LNCaP clone FGC (cell line): ENCODE results near the gene FRG1.

DNA sequence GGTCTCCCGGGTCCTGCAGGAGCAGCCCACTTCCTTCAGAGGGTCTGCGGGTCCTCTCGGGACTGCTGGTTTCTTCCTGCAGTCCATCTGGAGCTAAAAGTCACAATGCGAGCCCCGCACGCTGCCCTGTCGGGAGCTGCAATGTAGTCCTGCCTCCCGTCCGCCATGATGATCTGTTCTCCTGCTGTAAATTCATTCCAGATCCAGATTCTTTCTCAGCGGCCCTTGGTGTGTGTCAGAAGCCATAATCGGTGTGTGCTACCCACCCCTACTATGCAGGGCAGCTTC, 323.1 kb upstream of the ZFP42 start:
- RRBS, 2 experiments, result no CpG with 5 or more reads among the region's 11 CpGs

DNA sequence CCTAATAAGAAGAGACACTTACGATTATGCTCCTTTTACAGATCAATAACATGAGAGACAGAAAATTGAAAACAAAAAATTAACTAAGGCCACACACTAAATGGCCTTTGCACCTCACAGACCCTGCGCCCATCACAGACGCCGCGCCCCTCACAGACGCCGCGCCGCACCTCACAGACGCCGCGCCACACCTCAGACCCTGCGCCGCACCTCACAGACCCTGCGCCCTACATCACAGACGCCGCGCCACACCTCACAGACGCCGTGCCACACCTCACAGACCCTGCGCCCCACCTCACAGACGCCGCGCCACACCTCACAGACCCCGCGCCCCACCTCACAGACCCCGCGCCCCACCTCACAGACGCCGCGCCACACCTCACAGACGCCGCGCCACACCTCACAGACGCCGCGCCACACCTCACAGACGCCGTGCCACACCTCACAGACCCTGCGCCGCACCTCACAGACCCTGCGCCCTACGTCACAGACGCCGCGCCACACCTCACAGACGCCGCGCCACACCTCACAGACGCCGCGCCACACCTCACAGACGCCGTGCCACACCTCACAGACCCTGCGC, 657.3 kb downstream of the TRIML1 start:
- RRBS, 2 experiments, result no CpG with 5 or more reads among the region's 55 CpGs

- RRBS, 2 experiments, result no CpG with 5 or more reads among the region's 5 CpGs
Observed at GRCh38 chr4:188959561-188959856, 820.3 kb downstream of the TRIML1 start.

DNA sequence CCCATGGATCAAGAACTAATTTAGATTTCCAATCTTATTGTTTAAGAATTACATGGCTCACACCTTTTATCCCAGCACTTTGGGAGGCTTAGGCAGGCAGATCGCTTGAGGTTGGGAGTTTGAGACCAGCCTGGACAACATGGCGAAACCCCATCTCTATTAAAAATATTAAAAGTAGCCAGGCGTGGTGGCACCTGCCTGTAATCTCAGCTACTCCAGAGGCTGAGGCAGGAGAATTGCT, 865.2 kb downstream of the TRIML1 start:
- RRBS, 2 experiments, result no CpG with 5 or more reads among the region's 3 CpGs

GRCh38 chr4:189739169-189739533, 201.5 kb upstream of the FRG1 start:
- RRBS, 2 experiments, result no CpG with 5 or more reads among the region's 1 CpG

GRCh38 chr4:189829744-189830089, 111.0 kb upstream of the FRG1 start:
- RRBS, 2 experiments, result no CpG with 5 or more reads among the region's 21 CpGs

GRCh38 chr4:189940759-189941376, at the start of gene FRG1:
Gene FRG1, plus strand, starts transcription at chr4:189940872.
- RRBS, 2 experiments, result under 1 to 1% methylated on average over 6 of the region's 53 CpGs

- RRBS, 2 experiments, result no CpG with 5 or more reads among the region's 13 CpGs
Observed at GRCh38 chr4:190049736-190050127, 22.7 kb upstream of the FRG2 start.